Endothelial cell of umbilical vein (primary cell): ENCODE measurements around the genes BAIAP2L1 and TRRAP.

DNA sequence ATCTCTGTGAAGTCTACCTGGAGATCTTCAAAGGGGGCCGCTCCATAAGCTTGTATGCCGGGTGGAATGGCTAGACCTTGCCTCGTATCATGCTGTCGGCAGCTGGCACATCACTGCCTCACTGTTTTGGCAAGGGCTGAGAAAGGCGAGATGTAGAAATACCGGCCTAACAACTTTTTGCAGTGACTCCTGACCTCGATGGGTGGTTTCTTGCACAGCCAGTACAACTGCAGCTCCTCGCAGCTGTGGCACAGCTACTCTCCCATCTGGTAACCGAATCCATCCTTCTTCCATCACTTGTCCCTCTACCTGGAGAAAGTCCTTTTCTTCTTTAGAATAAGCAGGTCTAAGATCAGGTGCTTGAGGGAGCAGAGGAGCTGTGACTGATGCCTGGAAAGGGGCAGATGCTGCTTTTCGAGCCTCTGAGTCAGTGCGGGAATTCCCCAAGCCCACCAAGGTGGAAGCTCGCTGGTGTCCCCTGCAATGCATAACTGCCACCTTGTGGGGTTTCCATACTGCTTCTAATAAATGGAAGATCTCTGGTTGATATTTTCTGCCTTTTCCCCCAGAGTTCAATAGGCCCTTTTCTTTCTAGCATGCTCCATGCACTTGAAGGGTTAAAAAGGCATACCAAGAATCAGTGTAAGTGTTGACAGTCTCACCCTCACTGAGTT is 38.3 kb downstream of the OCM2 start:
- PRO-cap: no peak
CAGE:
- cytosol, long polyA minus RNA: no peak
- cytosol, long polyA plus RNA: no peak
- long polyA plus RNA: no peak
- nucleus, long polyA minus RNA: no peak
- nucleus, long polyA plus RNA: no peak

DNA sequence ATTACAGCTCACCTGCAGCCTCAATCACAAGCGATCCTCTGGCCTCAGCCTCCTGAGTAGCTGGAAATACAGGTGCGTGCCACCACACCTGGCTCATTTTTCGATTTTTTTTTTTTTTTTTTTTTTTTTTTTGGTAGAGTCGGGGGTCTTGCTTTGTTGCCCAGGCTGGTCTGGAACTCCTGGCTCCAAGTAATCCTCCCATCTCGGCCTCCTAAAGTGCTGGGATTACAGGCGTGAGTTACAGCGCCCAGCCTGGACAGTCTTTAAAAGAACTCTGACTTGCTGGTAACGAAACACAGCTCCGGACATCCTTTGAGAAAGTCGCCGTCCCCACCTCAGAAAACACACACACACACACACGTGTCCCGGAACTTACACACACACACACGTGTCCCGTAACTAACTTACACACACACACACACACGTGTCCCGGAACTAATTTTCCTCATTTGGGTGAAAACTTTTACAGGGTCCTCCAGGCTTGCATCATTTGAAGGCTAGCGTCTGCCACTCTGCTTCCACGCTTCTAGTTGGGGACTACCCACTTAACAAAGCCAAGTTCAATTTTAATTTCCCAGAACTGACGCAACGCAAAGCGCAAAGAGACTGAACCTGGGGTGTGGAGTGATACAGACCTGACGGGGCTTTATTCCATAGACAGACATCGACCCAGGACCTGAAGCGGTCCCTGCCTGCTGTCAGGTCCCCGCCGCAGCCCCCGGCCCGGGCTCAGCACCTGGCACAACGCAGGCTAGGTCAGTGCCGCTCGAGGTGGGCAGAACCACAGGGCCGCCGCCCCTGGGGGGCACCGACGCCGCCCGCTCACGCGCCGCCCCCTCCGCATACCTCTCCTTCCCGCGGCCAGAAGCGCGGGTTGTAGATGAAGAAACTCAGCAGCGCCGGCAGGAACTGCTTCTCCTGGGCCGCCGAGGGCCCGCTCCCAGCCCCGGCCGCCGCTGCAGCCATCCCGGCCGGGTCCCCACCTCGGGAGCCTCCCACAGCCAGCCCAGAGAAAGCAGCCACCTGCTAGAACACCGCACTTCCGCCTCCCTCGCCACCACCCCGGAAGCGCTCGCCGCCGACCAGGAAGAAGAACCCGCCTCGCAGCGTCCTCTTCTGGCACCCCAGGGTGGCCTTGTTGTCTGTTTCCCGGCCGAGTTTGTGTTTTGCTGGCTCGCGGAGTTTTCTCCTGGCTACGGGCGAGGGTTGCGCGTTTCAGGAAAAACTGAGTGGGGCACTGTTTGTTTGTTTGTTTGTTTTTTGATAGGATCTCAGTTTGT is 18.3 kb downstream of the OCM2 start:
- PRO-cap: bidirectional peak, plus-strand start at position 660 of the sequence, minus-strand start at position 610 of the sequence; bidirectional peak, plus-strand start at position 877 of the sequence, minus-strand start at position 731 of the sequence; bidirectional peak, plus-strand start at position 1,071 of the sequence, minus-strand start at position 995 of the sequence
CAGE:
- cytosol, long polyA minus RNA: start-site peak on the minus strand centred at position 1,015 of the sequence, 59 bp wide, 66 reads
- cytosol, long polyA plus RNA: start-site peak on the minus strand centred at position 1,023 of the sequence, 67 bp wide, 392 and 468 reads in 2 replicates
- long polyA plus RNA: start-site peak on the minus strand centred at position 1,019 of the sequence, 70 bp wide, 390 and 738 reads in 2 replicates
- nucleus, long polyA minus RNA: start-site peak on the minus strand centred at position 1,012 of the sequence, 33 bp wide, 182 reads
- nucleus, long polyA plus RNA: start-site peak on the minus strand centred at position 623 of the sequence, 844 bp wide, 418 and 434 reads in 2 replicates

DNA sequence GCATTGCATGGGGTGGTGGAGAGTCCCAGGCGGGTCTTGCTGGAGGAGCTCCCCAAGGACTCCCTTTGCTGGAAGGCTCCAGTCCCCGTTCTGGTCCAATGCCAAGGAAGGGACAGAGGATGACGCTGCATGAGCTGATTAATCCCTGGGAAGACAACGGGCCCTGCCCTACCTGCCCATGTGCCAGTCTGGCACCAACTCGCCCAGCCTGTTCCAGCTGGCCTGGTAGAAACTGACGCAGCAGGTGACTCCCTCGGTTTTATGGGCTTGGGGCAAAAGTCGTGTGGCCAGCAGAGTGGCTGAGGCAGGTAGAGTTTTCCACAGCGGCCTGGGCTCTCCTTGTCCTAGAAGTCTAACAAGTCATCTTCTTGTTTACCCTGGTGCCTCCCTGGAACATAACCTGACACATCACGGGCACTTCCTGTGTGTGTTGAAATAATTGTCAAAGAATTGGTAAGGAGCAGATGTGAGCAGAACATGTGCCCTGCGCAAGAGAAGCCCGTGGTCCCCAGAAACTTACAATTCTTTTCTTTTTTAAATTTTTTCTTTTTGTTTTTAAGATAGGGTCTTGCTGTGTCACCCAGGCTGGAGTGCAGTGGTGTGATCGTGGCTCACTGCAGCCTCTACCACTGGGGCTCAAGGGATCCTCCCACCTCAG is 20.3 kb upstream of the LMTK2 start:
- PRO-cap: no peak
CAGE:
- cytosol, long polyA minus RNA: no peak
- cytosol, long polyA plus RNA: no peak
- long polyA plus RNA: no peak
- nucleus, long polyA minus RNA: no peak
- nucleus, long polyA plus RNA: no peak

DNA sequence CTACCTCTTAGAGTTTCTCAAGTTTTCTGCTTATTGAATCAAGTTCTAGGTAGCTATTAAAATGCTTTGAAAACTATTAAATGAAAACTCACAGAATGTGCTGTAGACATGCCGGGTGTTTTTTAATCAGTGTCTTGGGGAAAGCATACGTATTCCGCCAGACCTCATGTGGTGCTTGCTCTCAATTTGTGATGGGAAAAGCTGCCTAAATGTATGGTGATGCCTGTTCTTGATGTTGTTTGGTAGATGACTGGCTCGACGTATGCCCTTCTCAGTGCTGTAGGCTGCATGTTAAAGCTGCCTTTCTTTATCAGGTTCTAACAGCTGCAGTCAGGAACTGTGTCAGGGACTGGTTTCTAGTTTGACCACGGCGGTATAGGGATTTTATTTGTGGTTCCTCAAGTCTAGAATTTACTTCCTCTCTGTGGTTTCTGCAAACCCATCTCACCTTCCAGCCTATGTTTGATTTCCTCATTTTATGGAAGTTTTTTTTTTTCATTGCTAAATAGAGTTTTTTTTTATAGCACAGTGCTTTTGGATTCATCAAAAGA is 26.4 kb downstream of the LMTK2 start:
- PRO-cap: no peak
CAGE:
- cytosol, long polyA minus RNA: no peak
- cytosol, long polyA plus RNA: no peak
- long polyA plus RNA: no peak
- nucleus, long polyA minus RNA: no peak
- nucleus, long polyA plus RNA: no peak

DNA sequence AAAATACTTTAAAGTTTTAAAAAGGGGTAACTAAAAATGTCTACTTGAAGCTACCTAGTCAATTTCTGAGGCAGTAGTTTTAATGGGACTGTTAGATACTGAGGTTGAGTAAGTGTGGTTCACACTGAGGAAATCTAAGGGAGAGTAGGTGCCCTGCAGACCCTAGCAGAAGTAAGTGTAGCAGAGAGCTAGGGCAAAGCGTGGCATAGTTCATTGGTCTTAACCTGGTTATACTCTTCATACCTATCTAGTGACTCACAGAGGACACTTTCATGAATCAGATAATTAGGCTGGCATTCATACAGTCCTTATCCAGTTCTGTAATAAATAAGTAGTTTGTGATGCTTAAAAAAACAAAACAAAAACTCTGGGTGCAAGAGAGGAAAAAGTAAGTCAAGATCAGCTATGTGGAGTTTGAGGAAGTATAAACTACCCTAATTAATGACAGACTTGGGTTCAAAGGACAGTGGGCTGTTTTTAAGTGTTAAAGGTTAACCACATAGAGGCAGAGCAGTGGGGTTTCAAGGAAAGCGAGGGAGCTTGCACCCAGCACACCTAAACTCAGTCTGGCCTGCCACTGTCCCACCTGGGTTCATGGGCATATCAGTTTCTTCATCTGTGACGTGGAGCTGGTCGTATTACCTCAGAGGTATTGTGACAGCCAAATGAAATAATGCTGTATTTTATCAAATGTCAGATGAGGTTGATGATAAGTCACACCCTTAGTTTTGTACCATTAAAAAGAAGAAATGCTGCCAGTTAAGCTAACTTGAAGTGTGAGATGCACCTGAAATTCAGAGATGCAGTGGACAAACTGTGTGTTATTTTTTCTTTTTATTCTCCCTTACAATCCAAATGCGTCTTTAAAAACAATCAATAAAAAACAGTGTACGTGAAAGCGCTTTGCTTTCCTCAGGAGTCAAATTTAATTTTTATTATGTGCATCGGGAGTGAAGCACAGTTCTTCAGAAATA is 27.2 kb downstream of the LMTK2 start:
- PRO-cap: no peak
CAGE:
- cytosol, long polyA minus RNA: no peak
- cytosol, long polyA plus RNA: no peak
- long polyA plus RNA: no peak
- nucleus, long polyA minus RNA: no peak
- nucleus, long polyA plus RNA: no peak

DNA sequence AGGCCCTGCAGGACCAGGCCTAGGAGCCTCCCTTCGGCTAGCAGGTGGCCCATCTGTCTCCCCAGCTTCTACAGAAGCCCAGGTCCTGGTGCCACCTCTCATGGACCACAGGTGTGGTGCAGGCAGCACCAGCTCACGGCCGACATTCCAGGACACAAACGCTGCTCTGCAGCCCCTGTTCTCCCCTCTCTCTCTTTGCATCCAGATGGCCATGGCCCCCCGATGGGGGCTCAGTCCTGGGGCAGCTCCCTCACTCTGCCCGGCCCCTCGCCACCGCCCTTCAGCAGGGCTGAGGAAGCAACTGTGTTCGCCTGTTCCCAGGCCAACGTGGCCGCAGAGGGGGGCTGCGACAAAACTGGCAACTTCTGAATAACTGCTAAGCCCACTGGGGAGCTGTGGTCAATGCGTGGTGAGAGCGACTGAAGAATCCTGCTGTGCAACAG is 10.2 kb downstream of the TECPR1 start:
- PRO-cap: no peak
CAGE:
- cytosol, long polyA minus RNA: no peak
- cytosol, long polyA plus RNA: no peak
- long polyA plus RNA: no peak
- nucleus, long polyA minus RNA: no peak
- nucleus, long polyA plus RNA: no peak

- PRO-cap: bidirectional peak, plus-strand start at chr7:98252364, minus-strand start at chr7:98252189
CAGE:
- cytosol, long polyA minus RNA: no peak
- cytosol, long polyA plus RNA: no peak
- long polyA plus RNA: no peak
- nucleus, long polyA minus RNA: start-site peak on the plus strand at chr7:98252342-98252400, 43 reads
- nucleus, long polyA plus RNA: no peak
Measured at GRCh38 chr7:98252253-98252776, 283 bp upstream of the TECPR1 start.

GRCh38 chr7:98283139-98283668 is 1.7 kb downstream of the BRI3 start:
- PRO-cap: unidirectional peak, minus-strand start at chr7:98283251; unidirectional peak, minus-strand start at chr7:98283337
CAGE:
- cytosol, long polyA minus RNA: no peak
- cytosol, long polyA plus RNA: no peak
- long polyA plus RNA: no peak
- nucleus, long polyA minus RNA: start-site peak on the minus strand at chr7:98283337-98283396, 5 reads
- nucleus, long polyA plus RNA: no peak

DNA sequence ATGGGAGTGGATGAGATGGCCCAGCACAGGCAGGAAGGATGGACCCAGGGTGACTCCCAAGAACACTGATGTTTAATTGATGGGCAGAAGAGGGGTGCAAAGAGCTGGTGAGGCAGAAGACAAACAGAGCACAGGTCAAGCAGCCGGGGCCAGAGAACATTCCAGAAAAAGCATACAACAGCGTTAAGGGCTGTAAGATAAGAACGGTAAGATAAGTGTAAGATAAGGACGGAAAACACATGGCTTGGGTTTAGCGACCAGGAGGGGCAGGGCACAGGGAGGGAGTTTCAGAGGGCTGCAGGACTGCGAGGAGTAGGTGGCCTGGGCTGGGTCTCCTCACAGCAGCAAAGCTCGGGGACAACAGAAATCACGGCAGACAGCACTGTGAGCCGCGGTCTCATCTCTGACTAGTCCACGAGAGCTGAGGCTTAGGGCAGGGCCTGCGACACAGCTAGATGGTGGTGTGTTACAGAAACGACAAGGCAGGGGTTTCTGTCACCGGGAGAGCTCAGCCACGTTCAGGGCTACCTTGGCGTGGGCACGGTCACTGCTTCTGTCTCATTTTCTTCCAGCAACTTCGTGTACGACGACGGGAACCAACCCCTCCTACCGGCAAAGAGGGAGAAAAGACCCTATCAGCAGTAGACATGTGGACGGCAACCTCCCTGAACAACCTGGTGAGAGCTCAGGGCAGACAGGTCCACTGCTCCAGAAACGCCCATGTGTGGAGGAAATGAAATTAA is 24.6 kb downstream of the BRI3 start:
- PRO-cap: no peak
CAGE:
- cytosol, long polyA minus RNA: no peak
- cytosol, long polyA plus RNA: no peak
- long polyA plus RNA: no peak
- nucleus, long polyA minus RNA: no peak
- nucleus, long polyA plus RNA: no peak

DNA sequence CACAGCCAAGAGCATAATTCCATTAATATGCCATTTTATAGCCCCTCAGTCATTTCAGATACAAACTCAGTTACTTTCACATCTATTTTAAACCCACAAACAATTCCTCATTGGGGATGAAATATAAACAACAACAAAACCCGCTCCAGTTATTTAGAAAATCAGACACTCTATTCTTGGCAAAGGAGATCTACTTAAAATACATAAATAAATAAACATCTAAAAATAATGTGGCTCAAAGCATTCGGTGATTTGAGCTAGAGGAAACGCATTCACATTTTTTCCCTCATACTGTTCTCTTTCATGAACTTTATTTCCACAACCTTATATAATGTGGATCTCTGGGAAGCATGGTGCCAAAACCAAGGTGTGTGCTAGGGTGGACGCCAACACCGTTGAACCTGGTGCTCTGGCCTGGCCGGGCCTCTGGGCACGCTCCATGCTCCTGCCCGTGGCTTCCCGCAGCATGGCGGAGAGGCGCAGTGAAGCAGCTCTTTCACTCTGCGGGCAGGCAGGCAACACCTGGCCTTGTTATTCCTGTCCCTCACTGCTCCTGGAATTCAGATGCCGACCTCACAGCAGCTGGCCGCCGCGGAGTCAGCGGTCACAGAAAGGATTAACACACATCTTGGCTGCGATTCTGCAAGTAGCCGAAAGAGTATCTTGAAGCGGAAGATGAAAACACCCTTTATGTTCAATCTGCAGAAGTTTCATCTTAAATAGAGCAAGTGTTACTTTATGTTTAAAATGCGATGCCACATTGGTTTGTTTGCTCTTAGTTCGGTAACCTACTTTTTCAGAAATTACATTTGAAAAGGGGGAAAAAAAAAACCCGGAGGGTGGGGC is 41.9 kb downstream of the BRI3 start:
- PRO-cap: no peak
CAGE:
- cytosol, long polyA minus RNA: no peak
- cytosol, long polyA plus RNA: no peak
- long polyA plus RNA: no peak
- nucleus, long polyA minus RNA: no peak
- nucleus, long polyA plus RNA: no peak

DNA sequence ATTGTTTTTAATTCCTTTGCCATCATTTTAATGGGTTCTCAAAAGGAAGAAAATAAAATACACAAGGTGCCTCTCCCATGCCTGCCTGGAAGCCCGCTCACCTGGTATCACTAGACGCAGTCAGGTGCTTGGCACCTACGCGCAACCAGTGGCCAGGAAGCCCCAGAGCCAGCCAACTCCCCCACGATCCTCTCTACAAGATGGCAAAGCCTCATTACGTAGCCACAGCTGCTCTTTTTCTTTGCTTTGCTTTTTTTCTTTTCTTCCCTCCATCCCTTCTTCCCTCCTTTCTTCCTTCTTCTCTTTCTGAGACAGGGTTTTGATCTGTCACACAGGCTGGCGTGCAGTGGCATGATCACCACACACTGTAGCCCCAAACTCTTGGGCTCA is 34.3 kb downstream of the BAIAP2L1 start:
- PRO-cap: no peak
CAGE:
- cytosol, long polyA minus RNA: no peak
- cytosol, long polyA plus RNA: no peak
- long polyA plus RNA: no peak
- nucleus, long polyA minus RNA: no peak
- nucleus, long polyA plus RNA: no peak

GRCh38 chr7:98369475-98369927 is 31.4 kb downstream of the BAIAP2L1 start:
- PRO-cap: no peak
CAGE:
- cytosol, long polyA minus RNA: no peak
- cytosol, long polyA plus RNA: no peak
- long polyA plus RNA: no peak
- nucleus, long polyA minus RNA: no peak
- nucleus, long polyA plus RNA: no peak

DNA sequence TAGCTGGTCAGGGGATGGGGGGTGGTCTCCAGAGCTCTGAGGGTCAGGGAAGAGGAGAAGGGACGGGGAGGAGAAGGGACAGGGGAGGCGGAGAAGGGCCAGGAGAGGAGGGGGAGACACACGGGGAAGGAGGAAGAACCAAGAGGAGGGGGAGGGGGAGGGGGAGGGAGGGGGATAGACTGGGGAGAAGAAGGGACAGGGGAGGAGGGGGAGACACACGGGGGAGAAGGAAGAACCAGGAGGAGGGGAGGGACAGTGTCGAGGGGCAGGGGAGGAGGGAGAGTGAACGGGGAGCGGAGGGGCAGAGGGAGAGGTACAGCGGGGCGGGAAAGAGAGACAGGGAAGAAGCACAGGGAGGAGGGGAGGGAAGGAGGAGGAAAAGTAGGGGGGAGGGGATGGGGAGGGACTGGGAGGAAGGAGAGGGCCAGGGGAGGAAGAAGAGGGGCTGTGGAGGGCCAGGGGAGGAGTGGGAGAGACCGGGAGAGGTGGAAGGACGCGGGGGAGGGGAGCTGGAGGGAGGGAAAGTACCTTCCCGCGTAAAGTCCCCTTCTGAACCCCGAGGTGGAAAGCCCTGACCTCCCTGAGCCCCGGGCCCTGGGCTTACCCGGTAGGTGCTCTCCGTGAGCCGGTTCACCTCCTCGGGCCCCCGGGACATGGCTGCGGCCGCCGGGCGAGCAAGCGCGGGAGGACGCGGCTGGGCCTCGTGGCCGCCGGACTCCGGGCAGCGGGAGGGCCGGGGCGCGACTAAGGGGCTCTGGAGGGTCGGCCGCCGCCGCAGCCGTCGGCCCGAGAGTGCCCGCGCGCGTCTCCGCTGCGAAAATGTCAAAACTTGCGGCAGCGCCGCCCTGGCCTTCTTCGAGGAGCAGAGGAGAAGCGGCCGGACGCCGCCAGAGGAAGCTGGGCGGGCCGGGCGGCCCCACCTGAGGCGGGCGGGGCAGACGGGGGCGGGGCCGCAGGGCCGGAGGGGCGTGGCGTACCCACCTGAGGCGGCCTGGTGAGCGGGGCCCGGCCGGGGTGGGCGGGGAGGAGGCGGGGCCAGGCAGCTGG is at the start of gene BAIAP2L1:
Gene BAIAP2L1, minus strand, starts transcription at position 893 of the 1,047 bp plus-strand sequence.
- PRO-cap: unidirectional peak, minus-strand start at position 821 of the sequence; bidirectional peak, plus-strand start outside the sequence, minus-strand start at position 893 of the sequence
CAGE:
- cytosol, long polyA minus RNA: no peak
- cytosol, long polyA plus RNA: no peak
- long polyA plus RNA: no peak
- nucleus, long polyA minus RNA: no peak
- nucleus, long polyA plus RNA: no peak

GRCh38 chr7:98470509-98471107 is 69.7 kb upstream of the BAIAP2L1 start:
- PRO-cap: no peak
CAGE:
- cytosol, long polyA minus RNA: no peak
- cytosol, long polyA plus RNA: no peak
- long polyA plus RNA: no peak
- nucleus, long polyA minus RNA: no peak
- nucleus, long polyA plus RNA: no peak

- PRO-cap: no peak
CAGE:
- cytosol, long polyA minus RNA: no peak
- cytosol, long polyA plus RNA: no peak
- long polyA plus RNA: no peak
- nucleus, long polyA minus RNA: no peak
- nucleus, long polyA plus RNA: no peak
Measured at GRCh38 chr7:98514569-98515162, 102.4 kb upstream of the NPTX2 start.

DNA sequence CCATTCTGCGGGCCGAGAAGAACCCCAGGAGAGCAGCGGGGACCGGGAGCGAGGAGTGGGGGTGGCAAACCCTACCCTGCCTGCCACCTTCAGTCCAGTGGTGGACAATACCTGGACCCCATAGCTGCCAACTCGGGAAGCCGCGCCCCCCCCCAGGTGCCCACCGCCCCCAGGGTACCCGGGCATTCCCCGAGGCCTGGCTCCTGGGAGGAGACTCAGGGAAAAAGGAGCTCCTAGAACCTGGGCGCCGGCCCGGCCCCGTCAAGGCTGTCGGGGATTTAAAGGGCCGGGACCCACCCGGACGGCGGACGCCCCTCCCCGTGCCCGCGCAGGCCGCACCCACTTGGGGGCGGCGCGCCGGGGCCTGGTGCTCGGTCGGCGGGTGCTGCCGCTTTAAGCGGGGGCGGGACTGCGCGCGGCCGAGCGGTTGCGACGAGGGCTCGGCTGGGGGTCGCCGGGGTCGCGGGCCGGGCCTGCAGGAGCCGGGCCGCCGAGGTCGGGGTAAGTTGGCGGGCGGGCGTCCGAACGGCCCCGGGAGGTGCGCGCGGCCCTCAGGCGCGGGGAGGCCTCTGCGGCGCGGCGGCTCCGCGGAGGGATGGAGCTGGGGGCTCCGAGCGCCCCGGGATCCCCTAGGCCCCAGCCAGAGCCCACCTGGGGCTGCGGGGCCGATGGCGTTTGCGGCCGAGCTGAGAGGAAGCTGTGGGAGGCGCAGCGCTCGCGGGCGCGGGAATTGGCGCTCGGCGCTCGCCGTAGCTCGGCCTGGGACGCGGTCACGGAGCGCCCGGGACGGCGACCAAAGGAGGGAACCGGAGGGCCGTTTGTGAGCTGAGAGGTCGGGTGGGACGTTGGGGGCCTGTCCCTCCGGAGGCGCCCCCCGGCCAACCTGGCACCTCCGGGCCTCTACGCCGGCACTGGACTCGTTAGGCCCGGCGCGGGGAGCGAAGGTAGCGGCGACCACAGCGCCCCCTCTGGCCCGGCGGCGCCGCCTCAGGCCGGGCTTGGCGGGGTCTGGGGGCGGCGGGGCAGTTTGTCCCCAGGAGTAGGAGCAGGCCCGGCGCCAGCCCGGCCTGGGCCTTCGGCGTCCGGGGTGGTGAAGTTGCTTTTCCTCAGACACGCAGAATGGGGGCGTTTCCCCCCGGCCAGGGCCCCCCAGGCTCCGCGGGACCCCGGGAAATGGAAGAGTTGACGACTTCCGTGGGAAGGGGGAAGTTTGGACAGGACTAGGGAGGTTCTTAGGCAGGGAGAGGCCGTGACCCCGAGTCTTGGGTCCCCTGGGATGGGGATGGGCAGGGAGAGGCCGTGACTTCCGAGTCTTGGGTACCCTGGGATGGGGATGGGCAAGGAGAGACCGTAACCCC is at the start of gene TRRAP:
Gene TRRAP, plus strand, starts transcription at position 396 of the 1,358 bp plus-strand sequence.
- PRO-cap: bidirectional peak, plus-strand start at position 396 of the sequence, minus-strand start at position 269 of the sequence; bidirectional peak, plus-strand start at position 1,036 of the sequence, minus-strand start at position 913 of the sequence
CAGE:
- cytosol, long polyA minus RNA: start-site peak on the plus strand centred at position 427 of the sequence, 62 bp wide, 96 reads
- cytosol, long polyA plus RNA: no peak
- long polyA plus RNA: start-site peak on the plus strand centred at position 389 of the sequence, 94 bp wide, 149 and 83 reads in 2 replicates
- nucleus, long polyA minus RNA: start-site peak on the plus strand centred at position 422 of the sequence, 127 bp wide, 444 reads; start-site peak on the plus strand centred at position 782 of the sequence, 60 bp wide, 166 reads
- nucleus, long polyA plus RNA: start-site peak on the plus strand centred at position 395 of the sequence, 35 bp wide, 43 and 53 reads in 2 replicates

DNA sequence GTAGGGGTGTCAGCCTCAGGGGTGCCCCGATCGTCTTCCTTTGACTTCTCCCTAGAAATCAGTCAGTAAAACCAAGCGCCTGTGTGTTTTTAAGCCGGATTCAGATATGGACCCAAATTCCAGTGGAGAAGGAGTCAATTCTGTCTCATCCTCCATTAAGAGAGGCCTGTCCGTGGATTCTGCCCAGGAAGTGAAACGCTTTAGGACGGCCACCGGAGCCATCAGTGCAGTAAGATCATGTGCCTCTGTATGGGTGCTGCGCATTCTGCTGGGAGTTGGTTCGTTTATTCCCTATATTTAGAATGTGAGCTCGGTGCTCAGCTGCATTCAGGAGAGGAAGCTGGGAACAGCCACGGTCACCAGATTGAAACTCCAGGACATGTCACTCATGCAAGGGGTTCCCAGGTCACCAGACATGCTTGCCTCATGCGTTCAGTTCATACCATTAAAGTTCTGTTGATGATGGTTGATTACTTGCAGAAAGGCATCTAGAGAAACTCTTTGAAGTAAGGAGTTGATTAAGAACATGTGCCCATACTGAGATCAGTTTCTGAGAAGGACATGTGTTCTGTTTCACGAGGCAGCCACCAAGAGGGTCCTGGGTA is 78.1 kb downstream of the TRRAP start:
- PRO-cap: no peak
CAGE:
- cytosol, long polyA minus RNA: no peak
- cytosol, long polyA plus RNA: no peak
- long polyA plus RNA: no peak
- nucleus, long polyA minus RNA: no peak
- nucleus, long polyA plus RNA: no peak

- PRO-cap: no peak
CAGE:
- cytosol, long polyA minus RNA: no peak
- cytosol, long polyA plus RNA: no peak
- long polyA plus RNA: no peak
- nucleus, long polyA minus RNA: no peak
- nucleus, long polyA plus RNA: no peak
Measured at GRCh38 chr7:99049443-99050066, 94.4 kb downstream of the SMURF1 start.

- PRO-cap: no peak
CAGE:
- cytosol, long polyA minus RNA: no peak
- cytosol, long polyA plus RNA: no peak
- long polyA plus RNA: no peak
- nucleus, long polyA minus RNA: no peak
- nucleus, long polyA plus RNA: no peak
Measured at GRCh38 chr7:99133333-99134100, 10.4 kb downstream of the SMURF1 start.

- PRO-cap: no peak
CAGE:
- cytosol, long polyA minus RNA: no peak
- cytosol, long polyA plus RNA: no peak
- long polyA plus RNA: no peak
- nucleus, long polyA minus RNA: no peak
- nucleus, long polyA plus RNA: no peak
Measured at GRCh38 chr7:99137492-99138085, 6.3 kb downstream of the SMURF1 start.